GM06990 (cell line): Measurements from ENCODE around the gene ARRB2.

GRCh38 chr17:3896836-3897638 is 4.2 kb upstream of the CAMKK1 start:
- RRBS, result 38% methylated on average over 3 of the region's 18 CpGs

DNA sequence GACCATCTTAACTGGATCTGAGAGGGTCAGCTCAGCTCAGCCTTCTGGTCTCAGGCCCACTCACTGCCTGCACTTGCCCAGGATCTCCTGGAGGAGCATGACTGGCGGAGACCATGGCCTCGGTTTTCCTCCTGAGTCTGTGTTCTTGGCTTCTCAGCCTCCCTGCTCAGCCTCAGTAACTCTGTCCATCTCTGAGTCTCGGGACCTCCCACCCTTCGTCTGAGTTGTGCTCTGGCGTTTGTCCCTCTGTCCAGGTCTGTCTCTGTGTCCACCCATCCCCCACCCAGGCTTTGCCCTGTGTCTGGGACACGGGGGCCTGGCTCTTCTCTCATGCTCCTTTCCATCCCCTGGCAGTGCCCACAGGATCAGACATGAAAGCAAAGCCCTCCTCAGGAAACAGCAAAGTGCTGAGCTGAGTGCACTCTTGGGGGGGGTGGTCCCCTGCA is 2.8 kb downstream of the P2RX1 start:
- RRBS, result no CpG with 5 or more reads among the region's 6 CpGs

- RRBS, result no CpG with 5 or more reads among the region's 28 CpGs
Observed at GRCh38 chr17:3930138-3930794, 14.0 kb upstream of the P2RX1 start.

GRCh38 chr17:3942221-3942633 is 22.0 kb downstream of the ATP2A3 start:
- RRBS, result no CpG with 5 or more reads among the region's 10 CpGs

GRCh38 chr17:3953489-3953982 is 10.7 kb downstream of the ATP2A3 start:
- RRBS, result no CpG with 5 or more reads among the region's 18 CpGs

DNA sequence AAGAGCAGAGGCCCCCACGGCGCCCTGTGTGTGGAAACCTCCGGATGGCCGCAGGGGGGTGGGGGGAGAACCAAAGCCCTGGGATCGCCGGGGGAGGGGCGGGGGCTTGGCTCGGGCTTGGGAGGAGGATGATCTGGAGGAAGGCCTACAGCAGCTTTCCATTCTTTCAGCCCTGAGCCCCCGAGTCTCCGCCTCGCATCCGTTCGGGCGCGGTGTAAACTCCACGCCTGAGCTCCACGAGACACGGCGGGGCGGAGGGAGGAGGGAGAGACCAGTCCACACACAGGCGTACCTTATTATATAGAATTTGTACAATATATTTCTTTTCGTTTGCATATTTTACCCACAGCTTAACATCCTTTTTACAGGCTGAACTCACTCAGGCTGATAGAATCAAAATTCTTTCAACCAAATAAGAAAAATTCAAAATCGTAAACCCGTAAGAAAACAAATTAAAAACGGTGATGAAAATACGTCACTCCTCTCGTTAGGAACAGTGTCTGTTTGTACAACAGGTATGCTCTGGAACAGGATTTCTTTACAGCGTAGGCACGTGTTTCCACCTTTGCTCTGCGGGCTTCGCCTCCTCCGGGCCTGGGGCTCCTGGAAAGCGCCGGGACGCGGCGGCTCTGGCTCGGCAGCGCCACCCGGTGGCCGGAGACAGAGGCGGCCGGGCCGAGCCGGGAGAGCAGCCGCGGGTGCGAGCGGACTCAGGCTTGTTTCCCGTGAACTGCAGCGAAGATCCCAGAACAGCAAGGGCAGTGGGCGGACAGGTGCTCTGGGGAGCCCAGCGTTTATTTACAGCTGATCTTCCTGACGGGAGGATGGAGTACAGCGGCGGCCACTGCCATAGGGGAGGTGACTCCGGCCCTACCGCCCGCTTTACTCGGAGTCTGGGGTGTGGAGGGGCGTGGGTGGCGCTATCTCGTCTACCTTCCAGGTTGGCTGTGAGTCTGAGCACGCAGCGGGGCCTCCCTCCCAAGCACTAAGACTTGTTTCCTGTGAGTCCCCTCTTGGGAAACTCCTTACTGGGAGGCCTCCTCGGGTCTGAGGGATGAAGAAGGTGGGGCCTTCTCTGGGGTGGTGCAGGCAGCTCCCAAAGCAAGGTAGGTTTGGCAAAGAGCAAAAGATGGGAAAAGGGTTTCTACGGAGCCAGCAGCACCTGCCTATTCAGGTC is 40.3 kb upstream of the ATP2A3 start:
- RRBS, result 89% methylated on average over 6 of the region's 67 CpGs

DNA sequence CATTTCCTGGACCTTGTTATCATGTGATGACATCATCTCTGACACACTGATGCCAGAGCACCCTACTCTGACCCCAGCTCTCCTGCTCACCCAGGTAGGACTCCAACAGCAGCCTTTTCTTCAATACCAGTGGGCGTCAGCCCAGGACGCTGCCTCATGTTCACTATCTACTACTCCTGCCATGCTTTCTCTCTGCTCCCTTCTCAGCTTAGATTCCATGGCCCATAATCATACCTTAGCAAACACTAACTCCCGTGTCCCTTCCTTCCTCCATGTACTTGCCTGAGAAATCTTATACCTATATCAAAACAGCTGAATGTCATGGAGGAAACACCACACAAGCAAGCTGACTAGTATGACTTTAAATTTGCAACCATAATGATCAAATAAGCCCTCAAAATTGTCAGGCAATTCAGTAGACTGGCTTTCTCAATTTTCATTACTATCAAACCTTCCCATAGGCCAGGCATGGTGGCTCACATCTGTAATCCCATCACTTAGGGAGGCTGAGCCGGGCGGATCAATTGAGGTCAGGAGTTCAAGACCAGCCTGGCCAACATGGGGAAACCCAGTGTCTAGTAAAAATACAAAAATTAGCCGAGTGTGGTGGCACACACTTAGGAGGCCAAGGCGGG is 82.9 kb downstream of the ZZEF1 start:
- RRBS, result no CpG with 5 or more reads among the region's 7 CpGs

DNA sequence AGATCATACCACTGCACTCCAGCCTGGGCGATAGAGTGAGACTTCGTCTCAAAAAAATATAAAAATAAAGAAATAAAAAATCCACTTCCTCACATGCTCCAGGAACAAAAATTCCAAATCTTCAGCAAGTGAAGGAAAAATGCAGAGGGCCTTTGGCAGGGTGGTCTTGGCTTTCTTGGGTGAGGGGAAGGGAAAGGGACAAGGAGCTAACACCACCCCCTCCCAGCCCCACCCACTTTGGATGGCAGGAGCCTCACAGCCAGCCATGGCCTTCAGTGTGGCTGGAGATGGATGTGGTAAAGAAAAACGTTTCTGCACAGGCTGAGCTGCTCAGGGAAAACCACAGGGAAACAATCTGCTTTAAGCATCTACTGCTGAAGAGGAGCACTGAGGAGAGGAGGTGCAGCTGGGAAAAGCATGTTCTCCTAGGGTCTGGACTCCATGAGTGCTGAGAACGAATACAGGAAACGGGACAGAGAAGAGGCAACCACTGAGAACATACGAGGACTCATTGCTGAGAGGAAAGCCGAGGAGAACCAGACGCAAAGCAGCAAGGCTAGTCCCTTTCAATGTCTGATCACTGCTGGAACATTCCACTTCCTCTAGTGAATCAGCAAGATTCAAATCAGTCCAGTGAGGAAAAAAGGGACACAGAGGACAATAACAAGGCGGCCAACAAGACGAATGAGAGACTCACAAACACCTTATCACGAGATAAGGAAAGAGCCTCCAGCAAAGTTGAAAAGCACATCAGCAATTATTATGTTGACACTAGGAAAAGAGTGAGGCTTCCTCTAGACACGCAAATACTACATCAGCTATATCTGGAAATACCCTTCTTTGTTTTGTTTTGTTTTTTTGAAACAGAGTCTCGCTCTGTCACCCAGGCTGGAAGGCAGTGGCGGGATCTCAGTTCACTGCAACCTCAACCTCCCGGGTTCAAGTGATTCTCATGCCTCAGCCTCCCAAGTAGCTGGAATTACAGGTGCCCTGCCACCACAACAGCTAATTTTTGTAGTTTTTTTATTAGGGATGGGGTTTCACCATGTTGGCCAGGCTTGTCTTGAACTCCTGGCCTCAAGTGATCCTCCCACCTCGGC is 41.7 kb downstream of the ZZEF1 start:
- RRBS, result no CpG with 5 or more reads among the region's 16 CpGs

DNA sequence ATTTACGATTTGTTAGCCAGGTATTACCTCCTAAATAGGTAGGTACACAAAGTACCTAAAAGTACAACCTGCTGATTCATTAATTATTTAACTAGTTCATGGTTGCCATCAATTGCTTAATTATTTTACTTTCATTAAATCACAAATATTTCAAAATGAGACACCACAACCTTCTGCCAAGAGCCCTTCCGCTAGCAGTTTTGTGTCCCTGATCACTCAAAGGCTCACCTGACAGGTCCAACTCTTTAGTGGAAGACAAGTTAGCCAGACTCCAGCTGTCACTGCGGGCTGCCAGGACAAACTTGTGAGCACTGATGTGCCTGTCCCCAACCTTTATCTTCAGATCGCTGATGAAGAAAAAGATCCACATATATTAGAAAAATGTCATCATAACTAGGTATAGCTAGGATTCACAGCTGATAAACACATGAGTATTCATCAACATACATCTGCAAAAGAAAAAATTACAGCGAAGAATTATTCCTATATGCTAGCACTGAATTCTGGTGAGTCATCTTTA is 28.2 kb downstream of the ANKFY1 start:
- RRBS, result no CpG with 5 or more reads among the region's 5 CpGs

DNA sequence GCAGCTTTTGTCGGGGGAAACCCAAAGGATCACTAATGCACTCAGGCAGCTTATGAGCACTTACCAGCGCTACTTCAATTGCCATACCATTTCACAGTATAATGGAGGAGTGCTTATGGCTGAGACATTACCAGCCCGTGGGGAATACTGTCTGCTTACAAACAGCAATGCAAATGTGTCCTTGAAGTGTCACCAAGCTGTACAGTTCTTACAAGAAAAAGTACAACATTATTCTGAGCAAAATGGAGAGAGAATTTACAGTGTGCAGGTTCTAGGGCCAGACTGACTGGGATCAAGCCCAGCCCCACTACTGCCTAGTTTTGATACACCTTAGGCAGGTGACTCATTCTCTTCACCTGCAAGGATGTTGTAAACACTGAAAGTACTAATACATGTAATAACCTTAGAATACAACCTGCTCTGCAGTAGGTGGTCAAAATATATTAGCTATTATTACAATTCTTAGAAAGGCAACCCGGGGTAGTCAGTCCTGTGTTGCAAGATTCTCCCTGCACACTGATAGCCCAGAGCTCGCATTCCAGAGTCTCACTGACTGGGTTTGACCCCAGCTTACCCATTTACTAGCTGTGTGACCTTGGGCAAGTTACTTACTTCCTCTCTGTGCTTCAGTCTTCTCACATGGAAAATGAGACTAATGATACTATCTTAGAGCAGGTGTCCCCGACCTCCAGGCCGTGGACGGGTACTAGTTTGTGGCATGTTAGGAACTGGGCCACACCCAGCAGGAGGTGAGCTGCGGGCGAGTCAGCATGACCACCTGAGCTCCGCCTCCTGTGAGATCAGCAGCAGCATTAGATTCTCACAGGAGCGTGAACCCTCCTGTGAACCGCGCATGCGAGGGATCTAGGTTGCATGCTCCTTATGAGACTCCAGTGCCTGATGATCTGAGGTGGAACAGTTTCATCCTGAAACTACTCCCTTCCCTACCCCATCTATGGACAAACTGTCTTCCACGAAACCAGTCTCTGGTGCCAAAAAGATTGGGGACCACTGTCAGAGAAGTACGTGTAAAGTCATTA is 16.0 kb downstream of the ANKFY1 start:
- RRBS, result no CpG with 5 or more reads among the region's 17 CpGs

GRCh38 chr17:4257285-4258021 is 6.3 kb downstream of the ANKFY1 start:
- RRBS, result no CpG with 5 or more reads among the region's 7 CpGs

- RRBS, result no CpG with 5 or more reads among the region's 7 CpGs
Observed at GRCh38 chr17:4262751-4263150, 1.0 kb downstream of the ANKFY1 start.

GRCh38 chr17:4365475-4366410 is 732 bp downstream of the UBE2G1 start:
- RRBS, result 3% methylated on average over 63 of the region's 112 CpGs

DNA sequence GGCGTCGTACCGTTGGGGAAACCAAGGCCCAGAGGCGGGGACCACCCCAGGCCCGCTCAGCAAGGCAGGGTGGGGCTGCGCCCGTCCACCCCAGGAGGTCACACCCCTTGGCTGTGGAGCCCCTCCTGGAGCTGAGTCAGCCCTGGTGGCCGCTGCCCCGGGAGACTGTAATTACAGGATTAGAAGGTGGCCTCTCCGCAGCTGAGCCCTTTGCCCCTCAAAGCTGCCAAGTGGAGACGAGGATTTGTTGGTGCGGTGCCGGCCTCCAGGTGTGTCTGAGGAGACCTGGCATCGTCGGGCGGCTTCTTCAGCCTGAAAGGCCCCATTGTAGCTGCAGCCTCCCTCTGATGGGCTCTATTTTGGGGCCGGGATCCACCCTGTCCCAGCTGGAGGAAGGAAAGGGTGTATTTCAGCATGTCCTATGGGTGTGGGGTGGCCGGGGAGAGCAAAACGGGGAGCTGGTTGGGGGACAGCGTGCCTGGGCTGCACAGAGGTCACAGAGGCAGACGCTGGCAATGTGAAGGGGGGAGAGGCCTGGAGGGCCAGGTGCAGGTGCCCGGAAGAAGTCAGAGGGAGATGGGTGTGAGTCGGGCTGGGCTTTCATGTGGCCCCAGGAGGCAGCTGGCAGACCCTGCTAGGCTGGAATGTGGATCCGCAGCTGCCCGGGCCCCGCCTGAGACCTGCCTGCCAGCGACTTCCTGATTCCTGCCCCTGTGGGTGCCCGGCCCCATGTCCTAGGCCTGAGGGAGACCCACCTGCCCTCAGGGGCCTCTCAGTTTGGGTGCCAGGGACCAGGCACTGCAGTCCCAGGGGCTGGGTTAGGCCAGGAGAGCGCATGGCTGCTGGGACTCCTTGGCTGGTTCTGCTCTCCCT is 22.5 kb upstream of the SPNS2 start:
- RRBS, result 52% methylated on average over 11 of the region's 29 CpGs

GRCh38 chr17:4499022-4499503 is 382 bp downstream of the SPNS2 start:
- RRBS, result 3% methylated on average over 5 of the region's 61 CpGs

DNA sequence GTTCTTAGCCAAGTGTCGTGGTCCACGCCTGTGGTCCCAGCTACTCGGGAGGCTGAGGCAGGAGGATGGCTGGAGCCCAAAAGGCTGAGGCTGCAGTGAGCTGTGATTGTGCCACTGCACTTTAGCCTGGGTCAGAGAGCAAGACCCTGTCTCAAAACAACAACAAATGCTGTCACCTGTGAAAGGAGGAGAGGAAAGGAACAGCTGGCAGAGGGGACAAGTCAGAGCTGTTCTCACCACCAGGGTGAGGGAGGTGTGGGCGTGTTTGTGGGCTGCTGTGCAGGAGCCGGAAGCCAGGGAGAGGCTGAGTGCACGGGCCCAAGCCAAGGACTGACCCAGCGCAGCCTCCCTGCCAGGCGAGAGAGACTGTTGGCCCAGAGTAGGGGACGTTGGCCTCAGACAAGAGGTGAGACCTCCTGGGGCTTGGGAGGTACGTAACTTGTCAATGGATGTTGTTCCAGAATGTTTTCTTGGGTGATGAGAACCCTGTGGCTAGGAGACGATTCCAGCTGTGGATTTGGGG is 10.7 kb downstream of the SPNS2 start:
- RRBS, result no CpG with 5 or more reads among the region's 11 CpGs

DNA sequence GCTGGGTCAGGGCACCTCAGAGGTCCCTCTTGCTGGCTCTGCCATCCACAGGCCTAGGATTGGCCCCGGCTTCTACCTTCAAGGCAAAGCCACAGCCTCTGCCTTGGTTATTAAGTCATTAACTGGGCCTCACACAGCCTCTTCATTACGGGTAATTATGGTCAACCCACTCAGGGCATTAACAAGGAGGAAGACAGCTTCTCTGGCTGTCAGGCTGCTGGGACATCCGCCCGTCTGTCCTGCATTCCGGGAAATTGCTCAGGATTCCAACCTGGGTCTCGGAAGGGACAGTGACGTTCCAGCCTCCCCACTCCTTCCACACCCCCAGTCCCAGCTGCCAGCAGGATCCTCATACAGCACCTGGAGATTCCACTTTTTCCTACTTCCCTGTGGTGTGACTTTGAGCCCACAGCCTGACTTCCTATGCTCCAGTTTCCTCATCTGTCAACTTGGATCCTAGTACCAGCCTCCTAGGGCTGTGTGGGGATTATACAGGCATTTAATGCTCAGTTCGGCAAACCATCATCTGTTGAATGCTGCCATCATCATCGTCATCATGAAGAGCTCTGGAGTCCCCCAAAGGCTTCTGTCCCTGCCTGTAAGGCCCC is 13.0 kb downstream of the SPNS2 start:
- RRBS, result no CpG with 5 or more reads among the region's 9 CpGs

- RRBS, result no CpG with 5 or more reads among the region's 7 CpGs
Observed at GRCh38 chr17:4514031-4514579, 15.4 kb downstream of the SPNS2 start.

DNA sequence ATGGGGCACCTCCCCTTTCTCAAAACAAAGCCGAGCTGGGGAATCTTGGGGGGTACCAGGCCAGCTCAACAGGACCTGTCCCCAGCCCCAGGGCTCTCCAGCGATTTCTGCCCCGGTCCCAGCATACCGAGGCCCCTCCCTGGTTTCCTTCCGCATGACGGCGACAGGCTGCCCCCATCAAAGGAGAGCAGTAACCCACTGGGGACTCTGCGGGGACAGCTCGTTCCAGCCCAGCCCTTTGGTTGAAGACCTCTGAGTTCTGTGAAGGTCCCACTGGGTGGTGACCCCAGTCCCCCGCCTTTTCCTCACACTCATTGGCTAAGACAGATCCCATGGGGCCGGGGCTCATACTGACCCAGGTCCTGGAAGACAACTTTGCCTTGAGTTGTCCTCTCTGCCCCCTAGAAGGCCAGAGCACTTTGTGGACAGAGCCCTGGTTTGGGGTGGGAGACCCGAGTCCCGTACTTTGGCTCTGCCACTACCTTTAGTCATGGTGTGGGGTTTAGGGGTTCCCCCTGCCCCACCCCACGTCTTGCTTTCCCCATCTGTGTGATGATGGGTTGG is 4.1 kb downstream of the SMTNL2 start:
- RRBS, result no CpG with 5 or more reads among the region's 14 CpGs

DNA sequence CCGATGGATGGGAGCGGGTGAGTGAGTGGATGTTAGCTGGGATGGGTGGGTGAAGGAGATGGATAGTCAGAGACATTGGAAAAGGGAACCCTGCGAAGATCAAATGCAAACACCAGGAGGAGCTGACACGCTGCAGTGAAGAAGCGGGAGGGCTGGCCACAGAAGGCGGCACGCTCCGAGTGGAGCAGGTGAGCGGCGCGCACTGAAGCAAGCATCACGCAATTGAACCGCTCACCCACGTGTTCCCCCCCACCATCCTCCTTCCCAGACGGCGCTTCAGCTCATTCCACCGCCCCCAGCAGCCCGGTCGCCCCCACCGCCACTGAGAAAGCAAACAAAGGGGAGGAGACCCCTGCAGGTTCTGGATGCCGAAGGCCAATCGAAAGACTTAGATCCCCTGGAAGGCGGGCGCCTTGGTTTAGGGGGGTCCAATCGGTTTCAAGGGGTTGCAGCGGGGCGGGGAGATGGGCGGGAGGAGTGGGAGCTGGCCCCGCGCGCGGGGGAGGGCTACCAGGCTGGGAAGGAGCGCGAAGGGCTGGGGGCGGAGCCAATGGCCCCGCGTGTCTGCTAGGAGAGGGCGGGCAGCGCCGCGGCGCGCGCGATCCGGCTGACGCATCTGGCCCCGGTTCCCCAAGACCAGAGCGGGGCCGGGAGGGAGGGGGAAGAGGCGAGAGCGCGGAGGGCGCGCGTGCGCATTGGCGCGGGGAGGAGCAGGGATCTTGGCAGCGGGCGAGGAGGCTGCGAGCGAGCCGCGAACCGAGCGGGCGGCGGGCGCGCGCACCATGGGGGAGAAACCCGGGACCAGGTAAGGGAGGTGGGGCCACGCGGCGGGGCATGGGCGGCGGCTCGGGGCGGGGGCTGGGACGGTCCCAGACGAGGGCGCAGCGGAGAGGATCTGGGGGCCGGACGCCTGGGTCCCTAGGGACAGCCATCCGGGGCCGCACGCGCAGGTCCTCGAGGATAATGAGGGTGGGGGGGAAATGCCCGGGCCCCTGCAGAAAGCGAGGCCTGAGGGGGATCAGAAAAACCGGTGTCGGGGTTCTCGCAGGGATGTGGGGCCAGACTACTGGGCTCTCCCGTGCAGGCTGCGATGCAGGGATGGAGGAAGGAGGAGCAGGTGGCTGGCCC is at the start of gene ARRB2:
ARRB2 (plus strand) TSS at position 693 of the 1,128 bp plus-strand sequence.
- RRBS, result 6% methylated on average over 10 of the region's 98 CpGs